Skeletal muscle satellite cell (primary cell): ENCODE data around the gene NLRC4.

- CAGE, long polyA plus RNA, result no peak
Measured at GRCh38 chr2:30641440-30642224, 165.6 kb downstream of the CAPN13 start.

DNA sequence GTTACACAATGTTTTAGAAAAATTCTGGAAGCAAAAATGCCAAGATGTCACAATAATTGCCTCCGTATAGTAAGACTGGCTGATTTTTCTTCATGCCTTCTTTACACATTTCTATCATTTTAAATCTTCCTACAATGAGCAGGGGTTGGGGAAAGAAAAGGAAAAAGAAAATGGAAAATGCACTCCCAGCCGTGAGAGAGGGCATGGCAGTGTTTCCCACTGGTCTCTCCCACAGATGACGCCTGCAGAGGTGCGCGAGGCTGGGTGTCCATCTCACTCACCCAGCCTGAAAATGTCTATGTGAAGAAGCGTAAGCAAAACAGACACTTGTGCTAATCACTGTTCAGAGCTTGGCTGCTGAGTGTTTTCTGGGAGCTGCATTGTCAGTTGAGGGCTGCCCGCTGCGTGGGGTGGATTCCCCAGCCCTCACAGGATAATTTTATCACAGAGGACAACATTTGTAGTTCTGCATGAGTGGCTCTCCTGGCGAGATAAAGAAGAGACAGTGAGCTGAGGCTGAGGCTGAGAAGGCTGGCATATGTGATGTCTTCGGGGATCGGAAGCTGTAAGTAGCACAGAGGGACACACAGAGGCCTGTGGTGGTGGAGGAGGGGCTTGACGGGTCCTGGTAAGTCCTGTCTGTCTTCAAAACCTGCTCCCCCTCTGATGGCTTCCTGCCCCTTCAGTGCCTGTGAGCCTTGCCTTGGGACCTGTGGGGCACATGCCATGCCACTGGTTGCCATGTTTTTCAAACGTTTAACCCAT lies 16.2 kb upstream of the CAPN13 start:
- CAGE, long polyA plus RNA, result no peak

DNA sequence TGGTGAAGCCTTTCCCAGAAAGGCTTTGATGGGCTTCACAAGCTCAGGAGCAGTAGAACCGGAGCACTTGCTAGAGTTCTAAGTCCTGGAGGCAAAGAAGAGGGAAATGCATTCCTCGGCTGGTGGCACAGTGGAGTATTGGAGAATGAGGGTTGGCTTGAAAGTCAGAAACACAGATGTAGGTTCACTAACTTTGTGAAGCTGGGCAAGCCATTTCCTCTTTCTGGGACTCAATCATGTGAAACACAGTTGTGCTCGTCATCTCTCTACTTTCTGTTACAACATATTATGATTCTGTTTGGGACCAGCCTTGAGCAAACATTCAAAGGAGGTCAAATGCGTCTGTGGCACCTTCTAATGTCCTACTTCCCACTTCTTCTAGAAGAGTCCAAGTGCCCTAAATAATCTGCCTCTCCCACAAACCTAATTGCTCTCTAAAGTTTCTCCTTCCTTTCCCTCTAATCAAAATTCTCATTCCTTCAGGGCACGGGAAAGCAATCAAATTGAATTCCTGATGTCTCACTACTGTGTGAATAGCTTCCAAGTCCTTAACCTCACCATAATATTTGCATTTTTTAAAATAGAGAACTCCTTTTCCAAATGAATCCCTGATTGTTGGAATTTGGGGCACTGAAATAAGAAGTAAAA lies 2.4 kb upstream of the CAPN14 start:
- CAGE, long polyA plus RNA, result no peak

DNA sequence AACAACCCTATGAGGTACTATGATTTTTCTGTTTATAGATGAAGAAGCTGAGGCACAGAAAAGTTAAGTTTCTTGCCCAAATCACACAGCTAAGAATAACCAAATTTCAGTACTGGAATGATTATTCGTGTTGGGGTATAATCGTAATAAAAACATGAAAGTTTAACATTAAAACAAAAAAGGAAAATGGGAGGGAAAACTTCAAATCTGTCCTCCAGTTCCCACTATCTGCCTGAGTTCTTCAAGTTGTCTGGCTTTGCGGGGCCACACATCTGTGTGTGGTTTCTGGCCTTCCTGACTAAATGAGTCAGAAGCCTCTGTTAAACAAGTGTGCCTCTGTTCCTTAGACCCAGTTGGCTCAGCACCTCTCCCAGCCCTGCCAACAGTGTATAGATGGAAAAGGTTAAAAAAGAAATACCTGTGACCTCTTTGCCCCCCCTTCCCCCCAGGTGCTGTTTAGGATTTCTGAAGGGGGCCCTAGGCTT lies 30.3 kb downstream of the XDH start:
- CAGE, long polyA plus RNA, result no peak

- CAGE, long polyA plus RNA, result no peak
Measured at GRCh38 chr2:31728824-31729506, 148.2 kb upstream of the SRD5A2 start.

- CAGE, long polyA plus RNA, result no peak
Measured at GRCh38 chr2:31846602-31847152, 164.1 kb downstream of the MEMO1 start.

DNA sequence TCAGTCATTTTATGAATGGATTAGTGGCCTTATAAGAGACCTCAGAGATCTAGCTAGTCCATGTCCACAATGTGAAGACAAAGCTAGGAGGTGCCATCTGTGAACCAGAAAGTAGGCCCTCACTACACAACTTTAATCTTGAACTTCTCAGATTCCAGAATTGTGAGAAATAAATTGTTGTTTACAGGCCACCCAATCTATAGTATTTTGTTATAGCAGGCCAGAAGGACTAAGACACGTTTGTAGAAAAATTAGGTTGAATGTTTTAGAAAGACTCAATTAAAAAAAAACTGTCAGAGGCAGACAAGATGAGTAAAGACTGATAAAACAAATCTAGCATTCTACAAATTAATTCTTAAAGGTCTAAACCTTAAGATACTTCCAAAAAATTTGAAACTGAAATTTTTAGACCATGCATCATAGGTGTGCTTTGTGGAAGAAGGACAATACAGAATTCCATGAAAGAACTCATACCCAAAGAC lies 7.1 kb upstream of the MEMO1 start:
- CAGE, long polyA plus RNA, result no peak

DNA sequence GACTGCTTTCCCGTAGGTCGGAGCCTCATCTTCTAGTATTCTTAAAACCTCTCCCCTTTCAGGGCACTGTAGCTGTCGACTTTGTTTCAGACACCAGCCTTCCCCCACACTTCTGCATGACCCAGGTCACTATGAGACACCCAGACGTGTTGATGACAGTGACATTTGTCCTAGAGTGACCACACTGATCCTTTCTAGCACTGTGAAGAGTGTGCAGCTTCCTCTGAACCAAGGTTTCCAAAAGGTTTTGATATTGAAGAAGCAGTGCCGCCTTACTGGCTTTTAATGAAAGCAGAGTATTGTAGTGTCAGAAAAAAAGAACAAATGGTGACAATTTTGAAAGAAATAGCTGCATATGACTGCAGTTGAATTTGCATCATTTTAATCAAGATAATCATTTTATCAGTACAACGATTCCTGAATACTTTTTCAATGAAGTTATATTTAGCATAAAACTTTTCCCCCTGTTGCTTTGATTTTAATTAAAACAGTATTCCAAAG lies 1.1 kb downstream of the SPAST start:
- CAGE, long polyA plus RNA, result no peak

- CAGE, long polyA plus RNA, result no peak
Measured at GRCh38 chr2:32166062-32167000, 667 bp downstream of the SLC30A6 start.

GRCh38 chr2:32264663-32265194 lies at the start of gene NLRC4:
Gene NLRC4 (minus strand): TSS chr2:32264886.
- CAGE, long polyA plus RNA, result no peak

DNA sequence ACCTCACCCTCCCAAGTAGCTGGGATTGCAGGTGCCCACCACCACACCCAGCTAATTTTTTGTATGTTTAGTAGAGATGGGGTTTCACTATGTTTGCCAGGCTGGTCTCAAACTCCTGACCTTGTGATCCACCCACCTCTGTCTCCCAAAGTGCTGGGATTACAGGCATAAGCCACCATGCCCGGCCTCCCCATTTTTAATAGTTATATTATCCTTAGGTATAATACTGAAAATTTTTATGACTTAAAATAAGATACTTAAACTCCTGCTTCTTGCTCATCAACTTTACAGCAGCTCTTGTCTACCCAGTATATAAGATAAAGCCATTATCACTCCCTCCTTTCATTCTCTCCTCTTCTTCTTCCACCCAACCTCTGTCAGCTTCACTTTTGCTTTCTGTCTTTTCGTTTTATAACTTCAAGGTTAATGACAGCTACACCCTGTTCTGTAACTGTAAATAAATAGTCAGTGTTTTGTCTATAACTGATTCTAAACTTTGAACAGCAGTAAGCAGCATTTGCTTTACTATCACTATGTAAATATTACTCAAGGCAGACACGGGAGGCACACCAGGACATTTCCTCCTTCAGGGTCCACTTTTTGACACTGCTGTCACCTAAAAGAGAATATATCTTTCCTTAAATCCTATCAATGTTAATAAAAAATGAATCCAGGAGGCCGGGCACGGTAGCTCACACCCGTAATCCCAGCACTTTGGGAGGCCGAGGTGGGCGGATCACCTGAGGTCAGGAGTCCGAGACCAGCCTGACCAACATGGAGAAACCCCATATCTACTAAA lies 27.8 kb upstream of the BIRC6 start:
- CAGE, long polyA plus RNA, result no peak

DNA sequence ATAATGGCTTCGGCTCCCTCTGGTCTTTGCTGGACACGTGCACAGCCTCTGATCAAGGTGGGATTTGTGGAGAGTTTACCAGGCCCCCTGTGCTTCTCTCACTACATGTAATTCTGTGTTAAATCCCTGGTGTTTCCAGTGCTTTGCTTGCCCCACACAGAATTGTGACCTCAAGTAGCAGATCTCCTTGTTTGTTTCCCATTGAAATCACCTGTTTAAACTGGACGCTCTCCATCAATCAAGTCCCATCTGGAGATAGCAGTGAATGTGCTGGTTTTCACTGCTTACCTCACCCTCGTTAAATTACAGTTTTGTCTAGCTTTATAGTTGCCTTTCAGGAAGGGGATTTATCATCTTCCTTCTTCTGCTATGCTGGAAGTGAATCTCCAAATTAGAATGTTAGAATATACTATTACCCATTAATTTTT lies 71.4 kb downstream of the BIRC6 start:
- CAGE, long polyA plus RNA, result no peak

GRCh38 chr2:32464413-32464964 lies 107.7 kb downstream of the BIRC6 start:
- CAGE, long polyA plus RNA, result no peak

DNA sequence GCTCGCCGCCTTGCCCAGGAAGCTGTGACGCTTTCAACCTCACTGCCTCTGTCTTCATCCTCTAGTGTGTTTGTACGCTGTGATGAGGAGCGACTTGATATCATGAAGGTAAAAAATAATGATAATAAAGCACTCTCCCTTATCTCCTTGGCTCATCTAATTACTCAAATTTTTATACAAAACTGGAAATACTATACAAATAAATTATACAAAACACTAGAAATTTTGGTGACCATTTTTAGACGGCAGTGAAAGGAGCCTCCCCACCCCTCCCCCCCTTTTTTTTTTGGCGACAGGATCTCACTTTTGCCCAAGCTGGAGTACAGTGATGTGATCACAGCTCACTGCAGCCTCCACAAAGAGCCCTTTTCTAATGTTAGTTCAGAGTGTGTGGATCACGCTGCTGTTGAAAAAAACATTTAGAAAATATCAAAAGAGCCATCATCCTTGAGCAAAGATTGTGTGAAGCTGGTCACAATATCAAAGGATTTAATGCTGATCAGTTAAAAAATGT lies 29.9 kb upstream of the TTC27 start:
- CAGE, long polyA plus RNA, result no peak

DNA sequence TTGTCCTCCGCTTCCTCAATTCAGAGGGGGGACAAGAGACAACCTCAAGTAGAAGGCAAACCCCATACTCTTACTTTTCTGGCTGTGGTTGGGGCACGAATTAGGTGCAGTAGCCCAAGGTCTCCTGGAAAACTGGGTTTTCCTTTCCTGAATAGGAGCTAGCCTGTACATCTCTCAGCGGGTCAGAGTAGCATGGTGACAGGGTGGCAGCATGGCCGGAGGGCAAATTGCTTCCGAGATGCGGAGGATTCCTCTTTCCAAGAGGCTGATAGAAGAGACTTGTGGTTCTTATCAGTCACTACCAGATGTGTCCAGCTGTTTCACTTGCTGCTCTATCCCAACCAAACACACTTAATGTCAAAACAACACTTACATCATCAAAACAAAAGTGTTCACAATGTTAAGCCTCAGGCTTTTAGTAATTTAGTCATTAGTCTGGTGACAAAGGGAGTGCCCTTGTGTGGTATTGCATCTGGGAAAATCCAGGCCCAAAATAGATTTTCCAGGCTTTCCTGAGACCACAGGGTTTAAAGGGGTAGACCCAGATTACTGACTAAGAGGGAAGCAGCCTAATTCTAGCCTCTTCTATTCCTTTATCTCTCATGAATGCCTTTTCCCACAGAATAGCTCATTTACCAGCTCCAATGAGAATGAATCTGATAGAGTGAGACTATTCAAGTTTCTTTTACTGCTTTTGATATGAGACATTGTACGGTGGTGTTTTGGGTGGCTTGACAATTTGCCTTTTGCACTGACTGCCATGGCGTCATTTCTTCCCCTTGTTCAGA lies 162.0 kb downstream of the LTBP1 start:
- CAGE, long polyA plus RNA, result no peak

- CAGE, long polyA plus RNA, result no peak
Measured at GRCh38 chr2:33111106-33111469, 164.3 kb downstream of the LTBP1 start.

- CAGE, long polyA plus RNA, result no peak
Measured at GRCh38 chr2:33257228-33257542, 219.3 kb upstream of the RASGRP3 start.

- CAGE, long polyA plus RNA, result no peak
Measured at GRCh38 chr2:33279825-33280302, 196.6 kb upstream of the RASGRP3 start.

DNA sequence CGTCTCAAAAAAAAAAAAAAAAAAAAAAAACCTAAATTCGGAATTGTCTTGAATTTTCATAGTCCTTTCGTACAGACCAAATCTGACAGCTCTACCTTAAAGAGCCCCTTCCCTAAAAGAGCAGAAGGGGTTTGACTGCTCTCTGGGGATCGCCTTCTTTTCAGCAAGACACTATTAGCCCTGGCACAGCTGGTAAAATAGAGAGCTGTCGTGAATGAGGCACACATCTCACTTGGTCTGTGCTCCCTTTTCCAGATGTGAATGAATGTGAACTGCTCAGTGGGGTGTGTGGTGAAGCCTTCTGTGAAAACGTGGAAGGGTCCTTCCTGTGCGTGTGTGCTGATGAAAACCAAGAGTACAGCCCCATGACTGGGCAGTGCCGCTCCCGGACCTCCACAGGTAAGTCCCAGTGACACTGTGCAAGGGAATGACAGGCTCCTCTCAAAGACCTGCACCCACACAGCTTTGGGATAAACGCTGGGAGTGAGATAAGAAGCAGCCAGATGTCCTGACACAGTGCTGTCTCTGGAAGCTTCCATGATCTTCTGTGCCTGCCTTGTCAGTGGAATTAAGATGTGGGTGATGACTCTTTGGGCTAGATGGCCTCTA lies 129.2 kb upstream of the RASGRP3 start:
- CAGE, long polyA plus RNA, result no peak

GRCh38 chr2:33475269-33475688 lies 1.2 kb upstream of the RASGRP3 start:
- CAGE, long polyA plus RNA, result no peak